A172 (cell line): ENCODE measurements around a stretch of chr7.

DNA sequence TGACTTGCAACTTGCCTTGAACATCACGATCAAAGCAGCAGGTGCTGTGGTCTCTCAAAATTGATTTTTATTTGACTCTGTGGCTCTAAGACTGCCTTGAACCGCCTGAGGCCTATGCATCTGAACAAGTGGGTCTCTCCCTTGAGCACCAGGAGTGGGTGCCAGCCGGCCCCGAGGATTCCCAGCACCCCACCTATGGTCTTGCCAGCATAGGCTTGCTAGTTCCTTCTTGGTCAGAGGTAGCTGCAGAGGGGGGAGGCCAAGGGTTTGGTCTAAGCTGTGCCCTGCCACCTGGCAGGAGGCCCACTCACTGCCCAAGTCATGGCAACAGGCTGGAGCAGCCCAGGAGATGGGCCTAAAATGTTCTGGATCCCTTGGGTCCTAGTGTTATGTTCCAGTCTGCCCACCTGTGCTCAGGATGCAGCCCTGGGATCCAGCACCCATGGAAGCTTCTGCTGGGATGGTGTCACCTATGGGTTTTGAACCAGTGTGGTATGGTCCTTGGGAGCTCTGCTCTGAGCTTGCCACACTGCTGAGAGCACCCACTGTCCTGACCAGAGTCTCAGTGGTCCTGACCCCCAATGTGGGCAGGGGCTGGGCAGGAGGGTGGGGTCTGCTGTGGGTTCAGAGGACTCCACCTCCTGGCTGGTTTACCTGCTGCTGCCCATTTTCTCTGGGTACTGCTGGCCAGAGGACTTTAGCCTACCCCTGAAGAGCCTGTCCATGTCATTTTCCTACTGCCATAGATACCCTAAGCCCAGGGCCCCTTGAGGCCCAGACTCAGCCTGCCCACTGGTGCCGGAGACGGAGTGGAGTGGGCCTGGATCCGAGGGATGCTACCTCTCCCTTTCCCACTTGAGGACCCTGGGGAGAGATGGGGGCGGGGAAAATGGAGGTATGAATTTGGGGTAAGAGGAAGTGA is 12.6 kb downstream of the YKT6 start:
- RAMPAGE, long total RNA = no peak

DNA sequence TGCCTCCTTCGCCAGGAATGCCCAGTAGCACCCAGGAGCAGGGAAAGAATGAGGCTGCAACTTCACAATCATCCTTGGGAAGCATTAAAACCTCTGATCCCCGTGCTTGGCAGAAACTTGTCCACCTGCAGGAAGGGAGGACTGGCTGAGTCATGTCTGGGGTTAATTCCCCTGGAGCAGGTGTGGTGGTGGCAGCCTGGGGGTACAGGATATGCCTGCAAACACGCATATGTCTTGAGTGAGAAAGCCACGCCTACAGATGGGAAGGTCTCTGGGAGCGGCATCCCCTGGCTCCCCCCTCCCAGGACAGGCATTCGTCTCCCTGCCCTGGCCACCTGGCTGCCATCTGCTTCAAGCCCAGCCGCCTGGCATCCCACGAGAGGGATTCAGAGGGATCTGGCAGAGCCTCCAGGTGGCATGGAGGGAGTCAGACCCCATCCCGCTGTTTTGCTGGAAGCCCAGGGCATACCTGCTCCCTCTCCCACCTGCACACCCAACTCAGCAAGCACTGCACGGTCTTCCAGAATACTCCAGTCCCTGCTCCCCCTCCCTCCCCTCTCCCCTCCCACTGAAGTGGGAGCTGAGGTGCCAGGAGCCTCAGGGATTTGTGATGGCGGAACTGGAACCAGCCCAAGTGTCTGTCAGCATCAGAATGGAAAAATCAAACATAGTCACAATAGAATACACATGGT is 61.1 kb downstream of the CAMK2B start:
- RAMPAGE, long total RNA = no peak

DNA sequence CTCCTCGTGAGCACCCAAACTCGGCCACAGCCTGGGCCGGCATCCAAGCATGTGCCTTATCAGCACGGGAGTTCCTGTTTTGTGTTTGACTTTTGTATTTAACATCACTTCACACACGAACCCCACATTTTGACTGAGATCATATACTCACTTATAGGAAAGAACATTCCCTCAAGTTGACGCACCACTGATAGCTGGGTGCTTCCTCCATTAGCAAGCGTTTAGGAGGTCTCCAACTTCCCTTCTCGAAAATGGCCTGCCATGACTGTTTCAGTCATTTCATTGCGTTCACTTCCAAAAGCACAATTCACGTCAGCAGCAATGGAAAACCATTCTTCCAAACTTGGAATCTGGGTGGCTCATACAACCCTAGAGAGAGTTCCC is 33.9 kb downstream of the CAMK2B start:
- RAMPAGE, long total RNA = no peak

- RAMPAGE, long total RNA = no peak
Observed at GRCh38 chr7:44398326-44399209, 73.2 kb upstream of the CAMK2B start.

DNA sequence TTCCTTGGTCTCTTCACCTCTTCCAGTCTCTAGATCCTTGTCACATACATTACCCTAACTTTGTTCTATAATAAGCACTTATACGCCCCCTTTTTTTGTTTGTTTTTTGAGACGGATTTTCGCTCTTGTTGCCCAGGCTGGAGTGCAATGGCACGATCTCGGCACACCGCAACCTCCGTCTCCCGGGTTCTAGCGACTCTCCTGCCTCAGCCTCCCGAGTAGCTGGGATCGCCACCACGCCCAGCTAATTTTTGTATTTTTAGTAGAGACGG is 867 bp upstream of the OGDH start:
- RAMPAGE, long total RNA = no peak

DNA sequence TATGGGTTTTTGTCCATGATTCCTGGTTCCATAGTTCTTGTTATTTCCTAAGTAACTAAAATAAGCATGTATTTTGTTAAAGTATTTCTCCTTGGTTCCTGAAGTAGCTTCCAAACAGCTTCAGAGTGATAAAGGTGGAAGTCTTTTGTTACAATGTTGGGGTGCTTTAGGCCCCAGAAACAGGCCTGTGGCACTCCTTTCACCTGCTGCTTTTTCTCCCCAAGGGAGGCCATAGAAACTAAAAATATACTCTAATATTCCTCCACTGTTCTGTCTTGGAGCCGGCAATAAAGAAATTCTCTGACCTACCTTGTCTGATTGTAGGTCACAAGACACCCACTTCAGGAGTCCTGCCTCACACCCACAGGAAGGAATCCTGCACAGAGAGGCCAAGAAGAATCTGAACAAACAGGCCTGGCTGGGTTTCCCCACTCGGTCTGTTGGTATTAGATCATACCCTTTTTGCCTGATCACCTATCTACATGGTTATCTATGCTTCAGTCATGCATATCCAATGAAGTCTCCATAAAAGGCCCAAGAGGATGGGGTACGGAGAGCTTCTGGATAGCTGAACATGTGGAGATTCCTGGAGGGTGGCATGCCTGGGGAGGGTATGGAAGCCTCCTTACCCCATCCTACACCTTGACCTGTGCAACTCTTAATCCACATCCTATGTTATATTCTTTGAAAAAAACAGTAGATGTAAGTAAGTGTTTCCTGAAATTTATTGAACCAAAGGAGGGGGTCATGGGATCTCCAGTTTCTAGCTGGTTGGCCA is 12.3 kb downstream of the OGDH start:
- RAMPAGE, long total RNA = no peak

GRCh38 chr7:44623913-44624177 is 17.4 kb downstream of the OGDH start:
- RAMPAGE, long total RNA = no peak

- RAMPAGE, long total RNA = no peak
Observed at GRCh38 chr7:44634258-44634581, 27.8 kb downstream of the OGDH start.

GRCh38 chr7:44749014-44749843 is 582 bp downstream of the ZMIZ2 start:
- RAMPAGE, long total RNA = no peak

- RAMPAGE, long total RNA = no peak
Observed at GRCh38 chr7:44848938-44849515, 1.1 kb upstream of the H2AZ2 start.

DNA sequence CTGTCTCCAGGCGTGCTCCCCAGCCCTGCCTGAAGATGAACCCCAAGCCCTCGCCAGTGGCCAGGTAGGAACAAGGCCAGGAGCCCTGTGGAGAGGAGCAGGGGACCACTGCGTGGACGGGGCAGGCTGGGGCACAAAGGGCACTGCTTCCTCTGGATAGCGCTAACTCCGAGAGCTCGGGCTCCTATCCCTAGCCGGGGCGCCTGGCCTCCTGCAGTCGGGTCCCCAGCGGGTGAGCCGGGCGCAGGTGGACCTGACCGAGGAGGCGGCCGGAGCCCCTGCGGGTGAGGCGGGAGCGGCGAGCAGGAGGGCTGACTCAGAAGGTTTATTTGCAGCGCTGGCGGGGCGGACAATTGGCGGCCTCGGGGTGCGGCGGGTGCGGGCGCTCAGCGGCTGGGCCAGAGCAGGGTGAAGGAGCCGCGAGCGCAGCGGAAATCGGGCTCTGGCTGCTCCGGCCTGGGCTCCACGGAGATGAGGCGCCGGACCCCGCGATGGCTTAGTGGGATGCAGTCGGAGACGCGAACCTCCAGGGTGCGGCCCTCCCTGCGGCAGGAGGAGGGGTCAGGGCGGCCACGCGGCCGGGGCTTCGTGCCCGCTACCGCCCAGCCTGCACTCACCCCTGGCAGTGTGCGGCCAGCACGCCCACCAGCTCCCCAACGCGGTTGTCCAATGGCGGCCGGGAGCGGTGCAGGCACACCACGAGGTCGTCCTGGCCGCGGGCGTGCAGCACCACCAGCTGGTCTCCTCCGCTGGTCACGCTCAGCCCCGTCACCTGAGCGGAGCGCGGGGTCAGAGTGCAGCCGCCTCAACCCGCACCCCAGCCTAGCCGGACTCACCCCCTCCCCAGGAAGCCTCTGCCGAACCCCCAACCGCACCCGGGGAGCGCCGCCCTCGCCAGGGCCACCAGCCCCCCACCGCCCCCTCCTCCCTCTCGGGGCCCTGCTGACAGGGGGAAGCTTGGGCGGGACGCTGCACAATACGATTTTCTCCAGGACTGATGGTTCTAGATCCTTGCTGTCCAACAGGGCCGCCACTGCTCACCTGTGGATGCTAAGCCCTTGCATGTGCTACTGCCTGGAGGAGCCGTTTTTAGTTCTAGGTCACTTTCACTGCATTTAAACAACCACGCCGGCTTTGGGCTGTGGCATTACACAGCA is 16.1 kb downstream of the MYO1G start:
- RAMPAGE, long total RNA = no peak

DNA sequence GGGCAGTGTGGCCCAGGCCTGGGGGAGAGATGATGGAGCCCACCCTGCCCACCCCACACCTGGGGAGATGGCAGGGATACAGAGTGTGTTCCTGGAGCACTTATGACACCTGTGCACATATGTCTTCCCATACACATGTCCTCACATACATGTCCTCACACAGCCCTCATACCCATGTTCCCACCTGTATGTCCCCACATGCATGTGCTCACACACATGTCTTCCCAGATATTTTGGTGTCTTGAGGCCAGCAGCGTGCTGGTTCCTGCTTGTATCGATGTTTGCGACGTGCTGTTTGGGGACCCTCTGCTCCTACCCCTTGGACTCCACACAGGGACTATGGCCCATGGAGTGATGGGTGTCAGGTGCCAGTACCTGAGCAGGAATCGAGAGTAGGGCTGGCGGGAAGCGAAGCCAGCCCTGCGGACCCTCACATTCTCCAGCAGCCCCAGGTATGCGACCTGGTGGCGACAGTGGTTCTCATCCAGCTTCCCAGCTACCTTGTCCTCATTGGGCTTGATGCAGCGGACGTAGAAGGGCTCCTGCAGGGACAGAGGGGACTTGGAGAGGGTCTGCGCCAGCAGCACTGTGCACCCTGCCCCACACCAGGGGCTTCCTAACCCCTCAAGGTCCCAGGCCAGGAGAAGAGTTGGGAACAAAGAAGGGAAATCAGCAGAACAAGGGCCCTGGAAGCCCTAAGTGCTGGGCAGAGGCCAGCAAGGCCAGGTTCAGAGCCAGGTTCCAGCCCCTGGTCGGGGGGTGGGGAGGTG is 12.3 kb downstream of the MYO1G start:
- RAMPAGE, long total RNA = no peak

DNA sequence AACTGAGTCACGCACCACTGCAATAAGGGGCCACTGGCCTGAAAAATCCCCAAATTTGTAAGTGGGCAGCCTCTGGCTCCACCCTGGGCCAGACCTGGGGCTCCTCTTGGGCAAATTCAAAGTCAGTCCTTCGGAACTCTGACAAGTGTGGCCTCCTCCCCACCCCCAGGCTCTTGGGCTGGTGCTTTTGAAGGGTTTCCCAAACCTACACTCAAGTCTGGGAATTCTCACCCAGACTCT is 1.5 kb upstream of the MYO1G start:
- RAMPAGE, long total RNA = no peak

DNA sequence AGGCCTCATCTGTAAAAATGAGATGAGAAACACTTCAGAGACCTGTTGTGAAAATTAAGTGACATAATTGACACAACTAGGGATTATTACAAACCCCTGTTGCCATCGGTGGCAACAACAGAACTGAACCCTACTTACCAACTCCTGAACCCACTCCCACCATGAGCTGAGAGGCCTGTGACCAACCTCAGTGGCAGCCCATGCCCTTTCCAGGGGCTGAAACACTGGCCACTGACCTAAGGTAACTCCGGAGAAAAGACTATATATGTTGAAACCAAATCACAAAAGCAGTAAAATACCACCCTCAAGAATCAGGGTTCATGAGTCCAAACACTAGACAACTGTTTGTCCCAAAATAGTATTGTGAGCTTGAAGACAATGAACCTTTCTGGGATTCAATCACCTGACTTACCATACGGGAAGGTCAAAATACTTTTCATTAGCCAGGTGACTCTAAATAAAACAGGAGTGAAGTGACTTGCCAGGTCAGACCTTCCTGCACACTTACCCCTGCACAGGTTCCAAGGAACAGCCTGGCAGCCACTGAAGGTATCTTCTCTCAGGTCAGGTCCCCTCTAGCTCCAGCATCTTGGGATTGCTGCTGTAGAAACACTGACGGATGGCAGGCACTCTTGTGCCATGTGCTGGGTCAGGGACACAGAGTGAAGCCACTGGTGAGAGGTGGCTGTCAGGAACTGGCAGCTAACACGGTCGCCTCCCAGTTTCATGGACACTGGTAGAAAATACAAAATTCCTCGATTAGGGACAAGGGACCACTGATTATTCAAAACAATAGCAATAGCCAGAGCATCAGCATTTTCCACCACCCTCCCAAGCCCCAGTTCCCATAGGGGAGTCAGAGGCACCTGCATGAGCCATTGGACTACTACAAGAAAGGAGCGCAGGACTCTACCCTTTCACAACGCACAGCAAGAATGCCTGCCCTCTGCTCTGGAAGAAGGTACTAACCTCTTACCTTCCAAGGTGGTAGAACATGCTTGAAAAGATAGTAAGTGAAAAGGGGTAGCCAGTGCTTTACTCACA is 4.8 kb upstream of the MYO1G start:
- RAMPAGE, long total RNA = no peak

- RAMPAGE, long total RNA = no peak
Observed at GRCh38 chr7:45013170-45014051, 13.4 kb downstream of the CCM2 start.

- RAMPAGE, long total RNA = no peak
Observed at GRCh38 chr7:45026848-45027971, 27.2 kb downstream of the CCM2 start.

- RAMPAGE, long total RNA = no peak
Observed at GRCh38 chr7:45101361-45101757, 10.1 kb downstream of the TBRG4 start.

DNA sequence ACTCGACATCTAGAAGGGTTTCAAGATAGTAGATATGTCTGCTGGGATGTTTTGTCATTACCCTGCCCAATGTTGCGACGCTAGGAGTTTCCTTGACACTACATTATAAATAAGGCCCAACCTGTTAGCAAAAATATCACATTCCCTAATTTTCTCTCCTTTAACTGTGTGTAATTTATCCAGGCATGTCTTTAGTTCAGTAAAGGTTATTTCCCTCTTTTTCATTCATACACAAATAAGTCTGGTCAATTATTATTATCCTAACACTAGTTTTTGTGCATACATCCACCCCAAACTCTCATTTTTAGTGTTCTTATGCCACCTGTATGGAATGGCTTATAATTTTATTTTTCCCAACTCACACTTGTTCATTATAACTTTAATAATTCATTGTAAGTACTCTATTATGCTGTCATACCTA is 145.3 kb downstream of the CCDC201 start:
- RAMPAGE, long total RNA = no peak

DNA sequence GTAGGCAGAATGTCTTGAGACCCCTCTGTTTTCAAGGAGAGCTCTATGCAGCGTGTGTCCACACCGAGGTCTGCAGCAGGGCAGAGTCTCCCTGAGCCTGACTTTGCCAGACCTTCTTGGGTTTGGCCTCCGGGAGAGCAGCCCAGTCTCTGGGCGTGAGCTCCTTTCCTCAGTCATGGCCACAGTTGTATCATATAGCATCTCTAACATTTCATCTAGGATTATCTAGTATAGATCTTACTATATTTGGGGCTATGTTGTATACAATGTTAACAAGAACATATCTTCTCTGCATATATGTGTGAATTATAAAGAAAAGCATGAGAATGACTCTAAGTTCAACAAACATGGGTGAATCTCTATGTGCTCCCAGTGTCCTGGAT is 8.6 kb downstream of the IGFBP3 start:
- RAMPAGE, long total RNA = no peak

DNA sequence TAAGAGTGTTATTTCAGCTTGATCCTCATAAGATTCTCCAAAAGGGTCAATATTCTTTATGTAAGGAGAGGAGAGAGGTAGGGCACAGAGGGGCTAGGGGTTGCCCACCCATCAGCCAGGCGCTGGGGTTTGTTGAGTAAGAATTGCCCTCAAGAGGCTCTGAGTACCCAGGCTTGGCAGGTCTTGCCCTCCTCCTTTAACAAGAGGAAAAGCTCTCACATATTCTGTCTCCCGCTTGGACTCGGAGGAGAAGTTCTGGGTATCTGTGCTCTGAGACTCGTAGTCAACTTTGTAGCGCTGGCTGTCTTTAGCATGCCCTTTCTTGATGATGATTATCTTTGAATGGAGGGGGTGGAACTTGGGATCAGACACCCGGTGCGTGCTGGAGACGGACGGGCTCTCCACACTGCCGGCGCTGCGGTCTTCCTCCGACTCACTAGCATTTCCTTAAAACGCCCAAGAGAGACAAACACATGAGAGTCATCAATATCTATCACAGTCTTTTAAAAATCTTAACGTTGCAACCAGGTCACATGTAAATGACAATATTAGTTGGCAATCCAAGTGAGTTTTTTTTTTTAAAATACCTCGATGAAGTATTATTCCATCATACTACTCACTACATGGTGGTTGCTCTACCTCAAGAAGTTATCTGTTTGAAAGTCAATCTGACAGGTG is 3.9 kb downstream of the IGFBP3 start:
- RAMPAGE, long total RNA = no peak